ENCODE measurements around a stretch of chr19.

- RRBS, result 95% methylated on average over 4 of the region's 47 CpGs
These were observed 1.7 kb downstream of the LRG1 start for GRCh38 chr19:4537769-4538946.

GRCh38 chr19:4636024-4636779, 3.1 kb upstream of the TNFAIP8L1 start:
- RRBS, result no CpG with 5 or more reads among the region's 51 CpGs

- RRBS, result no CpG with 5 or more reads among the region's 7 CpGs
These were observed 14.6 kb downstream of the TNFAIP8L1 start for GRCh38 chr19:4653873-4654278.

- RRBS, result no CpG with 5 or more reads among the region's 8 CpGs
These were observed 24.4 kb downstream of the DPP9 start for GRCh38 chr19:4699207-4699608.

GRCh38 chr19:4705232-4706303, 18.1 kb downstream of the DPP9 start:
- RRBS, result no CpG with 5 or more reads among the region's 26 CpGs

- RRBS, result no CpG with 5 or more reads among the region's 56 CpGs
These were observed 14.8 kb downstream of the TICAM1 start for GRCh38 chr19:4816226-4817514.

GRCh38 chr19:4829078-4829685, 2.3 kb downstream of the TICAM1 start:
- RRBS, result no CpG with 5 or more reads among the region's 13 CpGs

DNA sequence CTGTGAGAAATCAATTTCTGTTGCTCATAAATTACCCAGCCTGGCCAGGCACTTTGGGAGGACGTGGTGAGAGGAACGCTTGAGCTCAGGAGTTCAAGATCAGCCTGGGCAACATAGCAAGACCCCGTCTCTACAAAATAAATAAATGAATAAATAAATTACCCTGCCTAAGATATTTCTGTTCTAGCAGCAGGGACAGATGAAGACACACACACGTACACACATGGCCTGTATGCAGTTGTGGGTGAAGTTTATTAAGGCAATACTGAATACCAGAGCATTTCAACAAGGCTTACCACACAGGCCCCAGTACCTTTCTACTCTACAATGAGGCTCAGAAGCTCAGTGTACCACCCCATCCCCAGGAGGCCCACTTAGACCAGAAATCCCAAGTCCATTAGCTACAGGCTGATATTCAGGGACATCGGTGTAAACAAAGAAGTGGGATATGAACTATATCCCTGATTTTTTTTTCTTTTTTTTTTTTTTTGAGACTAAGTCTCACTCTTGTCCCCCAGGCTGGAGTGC, 6.7 kb upstream of the TICAM1 start:
- RRBS, result no CpG with 5 or more reads among the region's 5 CpGs

- RRBS, result no CpG with 5 or more reads among the region's 27 CpGs
These were observed 1.5 kb downstream of the UHRF1 start for GRCh38 chr19:4910631-4911463.

- RRBS, result no CpG with 5 or more reads among the region's 6 CpGs
These were observed 925 bp upstream of the KDM4B start for GRCh38 chr19:4968015-4968360.

DNA sequence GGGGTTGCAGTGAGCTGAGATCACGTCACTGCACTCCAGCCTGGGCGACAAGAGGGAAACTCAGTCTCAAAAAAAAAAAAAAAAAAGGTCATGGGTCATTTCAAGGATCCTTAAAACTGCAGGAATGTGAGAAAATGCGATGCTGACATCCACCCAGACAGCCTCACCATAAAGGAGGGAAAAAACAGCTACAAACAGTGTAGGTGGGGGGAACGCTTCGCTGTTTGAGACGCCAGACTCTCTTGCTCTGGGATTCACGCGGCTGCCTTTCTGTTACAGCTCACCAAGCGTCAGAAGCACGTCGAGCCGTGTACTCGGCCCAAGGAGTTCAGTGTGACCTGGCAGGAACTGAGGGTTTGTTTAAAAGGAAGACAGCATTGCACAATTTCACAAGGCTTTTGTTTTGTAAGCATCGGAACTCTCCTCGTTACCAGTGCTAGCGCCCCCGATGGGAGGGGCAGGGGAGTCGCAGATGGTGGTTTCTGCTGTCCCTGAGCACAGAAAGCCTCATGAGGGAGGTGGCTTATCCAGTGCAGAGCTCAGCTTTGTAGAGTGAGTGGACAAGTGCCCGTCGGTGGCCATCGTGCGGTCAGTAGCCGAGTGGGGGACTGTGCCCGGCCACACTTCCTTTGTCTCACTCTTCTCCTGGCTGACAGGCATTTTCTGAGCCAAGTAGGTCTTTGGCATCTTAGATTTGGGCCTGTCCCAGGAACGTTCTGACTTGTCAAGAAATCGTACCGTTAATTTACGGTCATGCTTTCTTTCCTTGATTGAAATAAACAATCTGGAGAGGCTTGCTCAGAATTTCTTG, 7.5 kb downstream of the KDM4B start:
- RRBS, result no CpG with 5 or more reads among the region's 28 CpGs

- RRBS, result 34% methylated on average over 6 of the region's 41 CpGs
These were observed 79.1 kb downstream of the KDM4B start for GRCh38 chr19:5047895-5048537.

DNA sequence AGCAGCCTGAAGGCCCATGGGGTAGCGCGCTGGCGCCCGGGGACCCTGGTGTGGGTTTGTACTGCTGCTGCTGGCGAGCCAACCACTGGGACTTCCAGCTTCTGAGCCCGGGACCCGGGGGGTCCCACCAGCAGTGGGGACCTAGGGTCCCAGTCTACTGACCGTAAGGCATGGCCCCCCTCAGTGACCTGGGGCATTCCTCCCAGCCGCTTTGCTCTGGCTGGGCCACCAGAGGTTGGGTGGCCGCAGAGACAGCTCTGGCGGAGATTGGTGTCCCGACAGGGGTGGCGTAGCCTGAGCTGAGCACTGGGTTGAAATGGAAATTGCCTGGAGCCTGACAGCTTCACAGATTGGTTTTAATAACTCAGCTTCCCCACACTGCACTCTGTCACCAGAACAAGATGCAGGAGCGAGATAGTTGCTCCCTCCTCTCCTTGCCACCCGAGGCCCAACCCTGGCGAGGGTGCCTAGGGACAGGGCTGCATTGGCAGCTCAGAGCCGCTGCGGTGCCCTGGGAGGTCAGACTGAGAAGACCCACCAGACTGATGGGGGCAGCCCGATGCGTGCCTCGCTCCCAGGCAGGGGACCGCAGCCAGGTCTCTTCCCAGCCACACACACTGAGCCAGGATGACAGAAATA, 84.0 kb downstream of the KDM4B start:
- RRBS, result 94% methylated on average over 3 of the region's 22 CpGs

GRCh38 chr19:5058963-5059721, 90.2 kb downstream of the KDM4B start:
- RRBS, result no CpG with 5 or more reads among the region's 45 CpGs

- RRBS, result 97% methylated on average over 4 of the region's 39 CpGs
These were observed 122.2 kb downstream of the KDM4B start for GRCh38 chr19:5090715-5091919.

DNA sequence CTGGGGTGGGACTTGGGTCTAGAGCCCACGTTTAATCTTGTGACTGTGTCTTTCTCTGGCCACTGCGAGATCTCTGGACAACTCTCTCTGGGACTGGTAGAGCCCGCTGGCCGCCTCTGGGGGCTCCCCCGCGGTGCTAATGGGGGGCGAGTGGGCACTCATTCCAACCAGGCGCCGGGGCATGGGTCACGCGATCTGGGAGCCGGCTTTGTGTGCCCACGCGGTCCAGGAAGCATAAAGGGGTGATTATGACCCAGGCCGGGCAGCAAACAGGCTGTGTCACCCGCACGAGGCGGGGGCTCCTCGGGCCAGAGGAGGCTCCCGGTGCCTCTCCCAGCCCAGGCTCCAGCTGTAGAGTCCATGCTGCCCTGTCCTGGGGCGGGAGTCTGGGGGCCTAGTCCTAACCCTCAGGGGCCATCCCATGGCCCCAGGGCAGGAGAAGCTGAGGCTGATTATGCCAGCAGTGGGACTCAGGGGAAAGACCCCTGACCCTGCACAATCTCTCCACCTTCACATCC, 50.3 kb downstream of the PTPRS start:
- RRBS, result 89% methylated on average over 6 of the region's 21 CpGs

GRCh38 chr19:5492661-5493106, 37.5 kb downstream of the ZNRF4 start:
- RRBS, result no CpG with 5 or more reads among the region's 23 CpGs

DNA sequence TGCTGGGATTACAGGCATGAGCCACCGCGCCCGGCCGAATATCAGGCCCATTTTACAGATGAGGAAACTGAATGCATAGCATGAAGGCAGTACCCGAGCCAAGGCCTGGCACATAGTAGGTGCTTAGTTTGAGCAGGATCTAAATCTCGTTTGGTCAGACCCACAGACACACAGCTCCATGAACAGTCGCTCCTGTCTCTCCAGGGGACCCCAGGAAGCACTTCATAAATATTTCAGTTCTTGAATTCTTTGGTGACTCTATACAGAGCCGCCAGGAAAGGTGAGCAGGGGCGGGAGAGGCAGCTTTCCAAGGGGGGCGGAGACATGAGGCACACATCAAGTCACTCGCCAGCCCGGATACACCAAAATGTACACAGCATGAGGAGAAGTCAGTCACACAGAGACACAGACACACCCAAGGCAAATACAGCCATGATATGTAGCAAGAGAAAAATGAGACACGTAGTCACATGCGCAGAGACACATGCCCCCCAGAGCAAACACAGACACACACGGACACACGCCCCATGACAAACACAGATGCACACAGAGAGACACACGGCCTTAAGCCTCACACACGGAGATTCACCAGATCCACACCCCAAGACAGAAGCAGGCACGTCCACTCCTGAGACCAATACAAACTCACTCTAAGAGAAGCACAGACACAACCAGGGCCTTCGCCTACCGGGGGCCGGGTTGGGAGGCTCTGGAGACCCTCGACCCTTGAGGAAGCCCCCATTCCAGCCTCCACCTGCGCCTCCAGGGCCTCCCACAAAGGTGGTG, 44.9 kb downstream of the SAFB2 start:
- RRBS, result no CpG with 5 or more reads among the region's 24 CpGs

GRCh38 chr19:5588419-5588953, 34.1 kb downstream of the SAFB2 start:
- RRBS, result no CpG with 5 or more reads among the region's 13 CpGs

- RRBS, result no CpG with 5 or more reads among the region's 22 CpGs
These were observed 18.1 kb downstream of the SAFB2 start for GRCh38 chr19:5604293-5605098.

All from GM12891 (cell line).